Choroid plexus epithelial cell (primary cell): ENCODE data around the gene INTS6.

DNA sequence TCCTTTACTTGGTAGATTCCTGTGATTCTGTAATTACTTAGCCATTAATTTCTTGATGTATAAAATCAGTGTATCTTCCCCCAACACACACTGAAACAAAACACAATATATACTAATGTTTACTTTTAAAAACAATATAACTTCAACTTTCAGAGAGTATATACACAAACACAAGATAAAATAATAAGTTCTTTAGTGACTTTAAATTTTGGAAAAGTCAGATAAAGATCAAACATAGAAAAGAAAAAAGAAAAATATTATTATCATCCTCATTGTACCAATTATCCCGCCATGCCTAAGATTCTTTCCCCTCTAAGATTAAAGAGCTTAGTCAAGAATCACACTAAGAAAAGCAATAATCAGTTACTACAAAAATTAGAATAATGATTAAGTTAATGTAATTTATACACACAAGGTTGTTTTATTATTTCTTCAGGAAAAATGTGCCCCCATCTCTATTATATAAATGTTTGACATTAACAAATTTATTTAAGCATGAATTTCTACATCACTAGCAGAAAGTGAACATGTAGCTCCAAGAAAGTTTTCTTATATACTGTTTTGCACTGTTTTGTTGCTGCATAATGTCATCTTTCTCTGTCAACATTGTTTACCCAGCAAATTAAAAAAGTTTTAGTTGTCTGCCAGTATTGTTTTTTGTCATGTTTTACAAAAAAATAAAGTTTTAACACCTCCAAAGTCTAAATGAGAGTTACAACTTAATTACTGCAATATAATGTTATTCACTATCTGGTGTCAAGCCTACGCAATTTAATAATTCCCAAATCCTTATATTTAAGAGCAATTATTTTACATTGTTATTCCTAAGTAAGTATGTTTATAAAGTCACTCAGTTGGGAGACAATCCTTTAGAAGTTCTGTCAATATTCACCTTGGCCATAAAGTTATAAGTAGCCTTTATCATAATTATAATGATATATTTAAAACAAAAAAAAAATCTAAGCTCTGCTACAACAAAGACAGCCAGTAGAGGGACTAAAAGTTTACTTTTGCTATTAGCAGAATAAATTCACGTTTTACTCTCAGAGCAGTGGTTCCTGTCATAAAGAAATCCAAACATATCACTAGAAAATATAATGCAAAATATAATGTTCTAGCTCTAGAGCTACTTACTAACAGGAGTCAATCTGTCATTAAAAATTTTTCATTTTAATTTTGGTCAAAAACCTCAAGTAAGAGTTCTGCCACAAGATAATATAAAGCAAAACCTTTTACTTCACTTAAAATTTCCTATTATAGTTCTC, 18.2 kb downstream of the INTS6 start:
- RRBS = no CpG with 5 or more reads among the region's 3 CpGs

- RRBS = no CpG with 5 or more reads among the region's 3 CpGs
These were observed 8.0 kb downstream of the INTS6 start for GRCh38 chr13:51444683-51445376.

DNA sequence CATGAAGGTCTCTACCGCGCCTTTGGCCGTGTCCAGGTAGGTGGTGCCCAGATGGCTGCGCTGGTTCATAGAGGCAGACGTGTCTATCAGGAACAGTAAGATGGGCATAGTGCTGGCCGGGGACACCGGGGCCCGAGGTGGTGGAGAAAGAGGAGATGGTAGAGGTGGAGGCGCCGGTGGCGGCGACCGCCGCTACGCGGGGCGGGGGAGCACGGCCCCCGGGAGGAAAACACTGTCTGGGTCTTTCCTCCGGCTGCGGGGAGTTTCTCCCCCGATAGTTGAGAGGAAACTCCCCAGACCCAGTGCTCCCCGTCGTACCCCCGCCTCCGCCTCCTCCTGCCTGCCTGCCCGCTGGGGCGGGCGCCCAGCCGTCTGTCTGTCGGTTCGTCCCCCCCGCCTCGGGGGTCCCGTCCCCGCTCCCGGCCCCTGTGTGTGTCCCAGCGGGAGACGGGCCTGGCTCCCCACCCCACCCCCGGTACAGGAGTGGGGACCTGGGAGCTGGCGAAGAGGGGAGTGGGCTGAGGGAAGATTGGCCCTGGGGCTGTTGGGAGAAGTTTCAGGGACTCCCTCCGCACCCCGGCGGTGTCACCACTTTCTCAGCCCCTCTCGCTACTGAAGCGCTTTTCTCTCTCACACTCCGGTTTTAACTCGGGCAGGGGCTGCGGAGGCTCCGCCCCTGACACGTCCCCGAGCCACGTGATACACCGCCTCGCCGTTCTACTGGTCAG, at the start of gene INTS6:
INTS6 (minus strand) TSS at position 619 of the 728 bp plus-strand sequence.
- RRBS = 2% methylated on average over 21 of the region's 56 CpGs

DNA sequence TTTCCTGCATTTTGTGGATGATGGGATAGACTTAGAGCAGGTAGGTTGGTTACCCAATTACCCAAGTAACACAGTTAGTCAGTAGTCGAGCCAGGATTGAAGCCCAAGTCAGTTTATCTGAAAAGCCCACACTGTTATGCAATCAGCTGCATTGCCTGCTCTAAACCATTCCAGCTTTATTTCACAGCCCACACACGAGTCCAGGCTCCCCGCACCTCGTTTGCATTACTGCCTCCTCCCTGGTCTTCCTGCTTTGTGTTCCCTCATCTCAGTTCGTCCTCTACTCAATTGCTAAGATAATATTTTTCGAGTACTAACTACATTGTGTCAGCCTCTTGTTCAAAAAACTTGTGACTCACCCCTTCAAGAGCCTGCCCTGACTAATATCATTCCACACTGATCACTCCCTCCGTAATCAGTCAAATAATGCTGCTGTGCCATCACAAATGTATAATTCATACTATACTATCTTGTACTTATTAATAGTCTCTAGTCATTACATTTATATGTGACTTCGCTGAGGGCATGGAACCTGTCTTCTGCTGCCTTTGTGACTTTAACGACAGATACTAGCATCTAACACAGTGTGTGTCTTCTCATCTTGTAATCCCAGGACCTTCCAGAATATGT, 26.3 kb upstream of the WDFY2 start:
- RRBS = no CpG with 5 or more reads among the region's 9 CpGs

GRCh38 chr13:51637848-51638412, 53.7 kb downstream of the WDFY2 start:
- RRBS = no CpG with 5 or more reads among the region's 5 CpGs

DNA sequence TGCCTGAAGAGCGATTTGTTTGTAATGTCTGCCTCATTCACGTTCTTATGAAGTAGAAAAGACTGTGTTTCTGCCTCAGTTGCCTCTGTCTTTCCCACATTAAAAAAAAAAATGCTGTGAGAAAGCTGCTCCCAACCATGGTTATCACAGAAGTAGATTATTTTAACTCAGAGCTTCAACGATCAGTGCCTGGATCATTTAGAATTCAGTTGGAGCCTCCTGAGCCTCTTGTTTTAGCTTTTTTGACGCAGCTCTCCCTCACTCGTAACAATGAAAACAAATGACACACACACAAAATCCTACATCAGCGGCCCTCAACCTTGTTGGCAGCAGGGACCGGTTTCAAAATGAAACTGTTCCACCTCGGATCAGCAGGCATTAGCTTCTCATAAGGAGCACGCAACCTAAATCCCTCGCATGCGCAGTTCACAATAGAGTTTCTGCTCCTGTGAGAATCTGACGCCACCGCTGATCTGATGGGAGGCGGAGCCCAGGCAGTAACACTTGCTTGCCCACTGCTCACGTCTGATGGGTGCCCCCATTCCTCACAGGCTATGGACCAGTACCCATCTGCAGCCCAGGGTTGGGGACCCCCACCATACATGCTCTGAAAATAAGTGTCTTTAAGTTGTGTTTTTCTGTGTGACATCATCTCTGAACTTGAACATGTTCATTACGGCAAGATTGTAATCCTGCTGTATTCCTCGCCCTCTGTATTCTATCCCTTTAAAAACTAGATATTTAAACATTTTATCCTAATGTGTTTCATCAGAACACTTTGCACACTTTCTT, 43.4 kb downstream of the DHRS12 start:
- RRBS = no CpG with 5 or more reads among the region's 17 CpGs

DNA sequence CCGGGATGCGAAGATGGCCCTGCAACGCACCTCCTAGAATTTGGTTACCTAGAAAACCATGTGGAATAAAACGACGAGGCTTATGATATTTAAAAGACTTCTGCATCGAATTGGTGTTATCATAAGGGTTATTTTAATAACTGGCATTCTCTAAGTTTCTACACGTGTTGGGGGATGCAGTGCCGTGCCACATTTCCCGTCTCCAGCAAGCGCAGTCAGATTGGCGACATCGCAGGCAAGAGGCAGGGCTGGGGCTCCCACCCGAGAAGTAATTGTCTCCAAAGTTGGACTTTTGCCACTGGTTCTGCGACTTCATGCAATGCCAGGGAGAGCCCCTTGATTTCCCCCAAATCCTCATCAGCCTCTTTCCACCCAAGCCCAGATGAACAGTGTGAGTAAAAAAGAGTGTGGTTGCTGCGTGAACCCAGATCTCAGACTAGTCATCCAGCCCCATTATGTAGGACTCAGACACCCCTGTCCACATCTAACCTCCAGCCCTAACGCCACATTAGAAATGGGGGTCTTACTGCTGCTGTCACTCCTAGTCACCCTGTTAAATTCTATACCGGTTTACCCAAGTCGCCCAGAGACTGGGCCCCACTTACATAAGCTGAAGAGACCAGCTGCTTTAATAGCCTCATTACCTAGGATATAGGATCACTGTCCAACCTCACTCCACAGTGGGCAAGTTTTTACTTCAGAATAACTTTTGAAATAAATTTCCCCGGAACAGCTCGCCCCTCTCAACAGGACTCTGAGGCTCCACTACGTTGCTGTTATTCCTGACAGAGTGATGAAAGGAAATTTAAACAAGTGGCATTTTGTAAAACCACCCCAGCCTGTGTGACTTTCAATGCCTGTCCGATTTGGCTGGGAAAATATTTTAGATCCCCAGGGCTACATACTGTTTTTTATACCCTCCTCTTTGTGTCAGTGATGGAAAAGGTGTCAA, 724 bp upstream of the DHRS12 start:
- RRBS = 7% methylated on average over 1 of the region's 22 CpGs

- RRBS = no CpG with 5 or more reads among the region's 3 CpGs
These were observed 19.8 kb downstream of the TMEM272 start for GRCh38 chr13:51825138-51825705.

- RRBS = no CpG with 5 or more reads among the region's 11 CpGs
These were observed 53.0 kb downstream of the ATP7B start for GRCh38 chr13:51958030-51958801.

GRCh38 chr13:52029413-52030043, 5.0 kb downstream of the UTP14C start:
- RRBS = no CpG with 5 or more reads among the region's 8 CpGs

GRCh38 chr13:52144637-52145286, 14.6 kb downstream of the NEK3 start:
- RRBS = no CpG with 5 or more reads among the region's 8 CpGs

DNA sequence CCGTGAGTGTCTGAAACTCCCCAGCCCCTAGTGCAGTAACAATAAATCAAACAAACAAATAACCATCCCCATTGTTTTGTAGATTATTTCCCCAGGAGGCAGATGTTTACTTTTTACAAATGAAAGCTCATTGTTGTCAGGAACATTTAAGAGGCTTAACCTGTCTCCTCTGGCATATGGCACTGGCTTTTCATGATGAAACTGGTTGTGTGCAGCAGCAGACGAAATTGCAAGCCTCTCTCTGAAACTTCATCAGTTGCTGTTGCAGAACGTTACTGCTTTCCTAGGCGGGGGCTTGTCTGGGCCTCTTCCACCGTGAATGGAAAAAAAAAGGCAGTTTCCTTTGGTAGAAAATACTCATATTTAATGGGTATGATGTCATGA, 31.8 kb upstream of the PCDH8 start:
- RRBS = no CpG with 5 or more reads among the region's 5 CpGs

GRCh38 chr13:53042837-53043257, 14.2 kb downstream of the OLFM4 start:
- RRBS = no CpG with 5 or more reads among the region's 4 CpGs

DNA sequence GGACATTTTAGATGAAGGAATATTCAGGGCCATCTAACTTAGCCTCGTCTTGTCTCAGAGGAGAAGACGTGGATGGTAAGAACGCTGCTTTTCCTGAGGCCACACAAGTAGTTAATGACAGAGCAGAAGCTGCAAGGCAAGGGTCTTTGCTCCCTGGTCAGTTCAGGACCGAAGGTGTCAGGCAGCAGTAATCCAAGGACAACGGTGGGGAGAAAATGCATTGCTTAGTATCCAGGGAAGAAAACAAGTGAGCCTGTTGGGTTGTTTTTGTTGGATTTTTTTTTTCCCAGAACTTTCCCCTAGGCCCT, 16.3 kb downstream of the OLFM4 start:
- RRBS = no CpG with 5 or more reads among the region's 5 CpGs

DNA sequence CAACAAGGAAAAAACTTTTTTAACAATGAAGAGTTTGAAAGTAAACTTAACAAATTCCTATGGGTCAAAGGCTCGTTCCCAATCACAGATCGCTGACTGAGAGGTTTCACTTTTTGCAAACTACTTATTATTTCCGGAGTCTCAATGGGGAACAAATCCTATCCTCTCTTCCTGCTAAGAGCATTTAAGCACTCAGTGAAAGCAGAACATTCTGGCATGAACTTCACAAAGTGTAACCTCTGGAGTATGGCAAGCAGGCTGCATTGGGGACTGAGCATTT, 484.5 kb downstream of the OLFM4 start:
- RRBS = no CpG with 5 or more reads among the region's 3 CpGs

DNA sequence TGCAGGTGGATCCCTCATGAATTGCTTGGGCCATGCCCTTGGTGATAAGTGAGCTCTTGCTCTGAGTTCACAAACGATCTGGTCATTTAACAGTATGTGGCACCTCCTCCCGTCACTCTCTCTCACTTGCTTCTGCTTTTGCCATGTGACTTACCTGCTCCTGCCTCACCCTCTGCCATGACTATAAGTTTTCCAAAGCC, 1847.4 kb upstream of the PRR20A start:
- RRBS = no CpG with 5 or more reads among the region's 2 CpGs

GRCh38 chr13:55879718-55880179, 1261.0 kb upstream of the PRR20A start:
- RRBS = no CpG with 5 or more reads among the region's 3 CpGs

GRCh38 chr13:57601380-57601758, 30.2 kb upstream of the PCDH17 start:
- RRBS = no CpG with 5 or more reads among the region's 5 CpGs

DNA sequence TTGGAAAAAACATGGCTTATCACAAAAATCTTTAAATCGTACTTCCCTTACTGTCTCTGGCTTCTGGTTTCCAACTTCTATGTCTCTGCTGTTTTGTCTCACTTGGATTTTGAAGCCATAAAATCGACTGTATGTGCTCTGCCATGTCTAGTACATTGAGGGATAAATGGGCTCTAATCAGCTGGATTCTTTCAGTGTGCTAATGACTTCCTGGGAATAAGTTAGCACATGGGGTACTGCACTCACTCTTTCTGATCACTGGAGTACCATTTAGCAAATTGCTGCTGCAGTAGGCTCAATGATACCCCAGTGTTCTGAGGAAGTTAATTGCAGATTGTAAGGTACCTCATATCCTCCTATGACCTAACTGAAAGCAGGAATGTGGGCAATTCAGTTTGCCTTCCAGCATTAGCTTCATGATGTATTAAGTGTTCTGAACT, 229.2 kb downstream of the PCDH17 start:
- RRBS = no CpG with 5 or more reads among the region's 2 CpGs

DNA sequence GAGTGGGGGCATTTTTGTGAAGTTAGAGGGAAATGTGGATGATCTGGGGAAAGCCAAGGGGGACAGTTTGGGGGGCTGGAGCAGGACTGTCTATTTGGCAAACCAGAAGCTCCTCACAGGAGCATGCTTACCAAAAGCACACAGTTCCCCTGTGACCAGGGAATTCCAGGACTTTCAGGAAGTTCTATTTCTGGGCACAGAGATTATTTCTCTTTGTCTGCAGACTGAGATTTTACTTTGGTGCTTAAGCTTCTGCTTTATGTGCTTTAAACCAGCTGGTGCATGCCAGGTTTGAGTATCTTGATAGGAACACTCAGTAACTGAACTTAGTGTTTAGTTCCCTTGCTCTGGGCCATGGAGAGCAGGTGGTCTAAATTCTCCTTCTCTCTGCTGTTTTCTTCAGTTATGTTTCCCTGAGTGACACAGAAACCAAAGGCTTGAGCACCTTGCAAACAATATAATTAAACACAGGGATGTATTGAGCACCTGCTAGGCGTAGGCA, 525.2 kb downstream of the DIAPH3 start:
- RRBS = no CpG with 5 or more reads among the region's 1 CpG